Neural progenitor cell (in vitro differentiated cells): ENCODE measurements around a stretch of chr20.

DNA sequence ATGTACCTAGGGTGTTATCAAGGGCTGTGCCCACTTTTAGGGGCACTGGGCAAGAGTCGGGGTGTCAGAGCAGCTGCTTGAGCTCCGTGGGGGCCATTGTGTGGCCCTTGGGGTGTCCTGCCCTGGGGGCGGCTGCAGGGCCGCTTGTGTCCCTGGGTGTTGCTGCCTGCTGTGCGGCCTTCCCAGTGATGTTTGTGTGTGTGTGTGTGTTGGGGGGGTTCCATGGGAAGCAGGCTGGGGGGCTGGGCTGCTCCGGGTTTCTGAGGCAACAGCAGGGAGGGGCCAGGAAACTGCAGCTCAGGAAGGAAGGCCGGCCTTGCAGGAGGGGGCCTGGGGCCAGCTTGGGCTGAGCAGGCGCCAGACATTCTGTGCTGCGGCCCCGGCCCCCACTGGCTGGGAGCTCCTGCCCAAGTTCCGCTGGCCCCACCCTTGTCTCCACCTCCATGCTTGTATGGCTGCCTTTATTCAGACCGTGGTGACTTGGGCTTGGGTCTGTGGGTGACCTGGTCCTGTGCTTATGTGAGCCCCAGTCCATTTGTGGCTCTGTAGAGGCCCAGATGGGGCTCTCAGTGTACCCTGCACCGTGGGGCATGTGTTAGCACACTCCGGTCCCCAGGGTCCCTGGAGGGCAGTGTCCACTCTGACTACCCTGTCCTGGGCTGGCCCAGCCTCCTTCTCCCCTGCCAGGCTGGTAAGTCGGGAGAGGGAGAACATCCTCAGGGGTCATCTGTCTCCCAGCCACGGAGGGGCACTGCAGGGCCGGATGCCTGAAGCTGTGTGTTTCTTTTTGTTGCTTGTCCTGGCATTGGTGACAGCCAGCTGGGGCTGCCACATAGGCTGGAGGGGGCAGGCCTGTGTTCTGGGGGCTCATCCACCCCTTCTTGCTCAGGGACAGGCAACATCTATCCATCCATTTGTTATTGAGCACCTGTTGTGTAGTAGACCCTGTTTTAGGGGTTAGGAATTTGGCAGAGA is 4.6 kb upstream of the SOX18 start:
- RAMPAGE, long total RNA = no peak

DNA sequence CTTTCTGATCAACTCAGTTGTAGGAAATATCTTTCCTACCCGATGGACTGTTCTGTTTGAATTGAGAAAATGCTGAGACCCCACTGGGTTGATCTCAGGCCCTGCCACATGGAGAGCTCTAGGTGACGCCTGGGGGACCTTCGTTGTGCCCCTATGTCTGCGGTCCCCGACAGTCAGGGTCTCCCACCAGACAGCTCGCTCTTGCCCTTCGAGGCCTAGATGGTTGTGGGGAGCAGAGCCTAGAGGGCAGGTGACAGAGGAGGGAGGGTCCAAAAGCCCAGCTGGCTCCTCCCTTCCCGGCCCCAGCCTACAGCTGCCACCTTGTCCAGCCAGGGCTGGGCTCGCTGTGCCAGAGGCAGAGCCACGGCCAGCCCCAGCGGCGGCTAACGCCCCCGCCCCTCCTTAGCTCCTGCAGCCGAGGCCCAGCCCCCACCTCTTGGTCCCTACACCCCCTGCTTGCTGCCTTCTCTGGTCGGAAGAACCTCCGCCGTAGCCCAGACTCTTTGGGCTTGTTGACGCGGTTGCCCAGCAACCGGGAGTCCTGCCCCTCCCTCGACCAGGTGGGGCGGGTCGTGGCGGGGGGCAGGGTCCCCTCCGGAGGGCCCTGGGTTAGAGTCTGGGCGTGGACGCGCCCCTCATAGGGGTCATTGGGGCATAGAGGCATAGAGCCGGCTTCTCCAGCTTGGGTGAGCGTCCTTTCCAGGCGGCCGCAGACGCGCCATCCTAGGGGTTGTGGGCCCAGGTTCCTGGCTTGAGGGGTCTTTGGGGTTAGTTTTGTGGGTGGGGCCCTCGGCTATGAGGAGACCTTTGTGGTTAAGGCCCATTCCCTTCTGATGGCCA is 485 bp upstream of the LKAAEAR1 start:
- RAMPAGE, long total RNA = no peak

DNA sequence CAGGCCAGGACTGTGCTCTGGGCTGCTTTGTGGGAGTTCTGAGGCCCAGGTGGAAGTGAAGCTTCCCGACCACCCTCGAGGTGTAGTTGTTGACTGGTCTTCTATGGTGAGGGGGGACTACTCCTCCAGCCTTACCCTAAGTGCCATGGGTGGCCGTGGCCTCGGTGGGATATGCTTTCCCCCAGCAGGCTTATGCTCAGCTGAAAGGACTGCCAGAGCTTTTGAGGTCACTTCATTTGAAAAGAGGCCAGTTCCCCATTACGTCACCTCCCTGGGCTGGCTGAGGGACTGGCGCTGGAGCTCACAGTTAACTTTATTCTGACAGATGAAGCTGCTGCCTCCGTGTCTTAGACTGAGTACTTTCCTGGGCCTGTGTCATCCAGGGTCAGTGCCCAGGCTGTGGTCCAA is 42.9 kb upstream of the PCMTD2 start:
- RAMPAGE, long total RNA = no peak

GRCh38 chr20:64223507-64223908 is 32.0 kb upstream of the PCMTD2 start:
- RAMPAGE, long total RNA = no peak

GRCh38 chr20:64233662-64234159 is 21.8 kb upstream of the PCMTD2 start:
- RAMPAGE, long total RNA = no peak

DNA sequence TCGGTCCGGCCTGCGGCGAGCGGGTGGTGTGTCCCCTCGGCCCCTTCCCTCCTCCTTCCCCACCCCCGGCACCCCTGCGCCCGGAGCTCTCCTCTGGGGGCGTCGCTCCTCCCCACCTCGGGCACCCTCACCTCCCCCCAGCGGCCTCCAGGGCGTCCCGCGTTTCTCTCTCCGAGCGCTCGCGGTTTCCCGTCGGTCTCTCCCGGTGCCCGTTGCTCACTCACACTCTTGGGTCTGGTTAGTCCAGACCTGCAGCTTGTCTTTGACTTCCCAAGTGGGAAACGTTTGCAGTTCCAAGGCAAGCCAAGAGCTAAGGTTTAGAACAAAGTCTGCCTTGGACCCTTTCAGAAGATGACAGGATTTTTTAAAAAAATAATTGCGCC is 342 bp downstream of the PCMTD2 start:
- RAMPAGE, long total RNA = no peak

DNA sequence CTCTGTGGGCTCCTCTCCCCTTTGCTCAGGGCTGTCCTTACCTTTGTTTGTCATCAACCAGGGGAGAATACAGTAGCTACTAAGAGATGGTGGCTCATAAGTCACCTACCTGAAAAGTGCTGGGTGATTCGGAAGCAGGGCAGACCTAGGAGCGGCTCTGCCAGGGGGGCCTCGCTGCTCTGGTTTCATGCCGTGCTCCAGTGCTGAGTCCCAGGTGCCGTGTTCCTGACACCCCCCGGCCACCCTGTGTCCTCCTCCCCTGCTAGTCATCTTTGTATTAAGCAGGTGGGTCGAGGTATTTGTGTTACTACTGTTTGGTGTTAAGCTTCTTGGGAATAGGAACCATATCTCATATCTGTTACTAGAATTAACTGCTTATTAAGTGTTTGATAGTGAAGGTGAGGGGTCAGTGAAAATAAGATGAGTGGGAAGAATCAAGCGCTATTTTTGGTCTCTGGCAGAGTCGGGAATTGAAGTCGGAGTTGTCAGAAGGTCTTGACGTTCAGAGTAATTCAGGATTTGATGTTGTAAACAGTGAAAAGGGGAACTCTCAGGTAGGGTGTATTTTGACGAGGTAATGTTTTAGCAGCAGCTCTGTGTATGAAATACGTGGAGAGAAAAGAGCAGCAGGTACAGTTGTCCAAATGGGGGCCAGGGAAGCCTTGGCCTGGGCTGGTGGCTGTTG is 7.3 kb downstream of the PCMTD2 start:
- RAMPAGE, long total RNA = no peak